Endothelial cell (in vitro differentiated cells): ENCODE measurements around a stretch of chr16.

DNA sequence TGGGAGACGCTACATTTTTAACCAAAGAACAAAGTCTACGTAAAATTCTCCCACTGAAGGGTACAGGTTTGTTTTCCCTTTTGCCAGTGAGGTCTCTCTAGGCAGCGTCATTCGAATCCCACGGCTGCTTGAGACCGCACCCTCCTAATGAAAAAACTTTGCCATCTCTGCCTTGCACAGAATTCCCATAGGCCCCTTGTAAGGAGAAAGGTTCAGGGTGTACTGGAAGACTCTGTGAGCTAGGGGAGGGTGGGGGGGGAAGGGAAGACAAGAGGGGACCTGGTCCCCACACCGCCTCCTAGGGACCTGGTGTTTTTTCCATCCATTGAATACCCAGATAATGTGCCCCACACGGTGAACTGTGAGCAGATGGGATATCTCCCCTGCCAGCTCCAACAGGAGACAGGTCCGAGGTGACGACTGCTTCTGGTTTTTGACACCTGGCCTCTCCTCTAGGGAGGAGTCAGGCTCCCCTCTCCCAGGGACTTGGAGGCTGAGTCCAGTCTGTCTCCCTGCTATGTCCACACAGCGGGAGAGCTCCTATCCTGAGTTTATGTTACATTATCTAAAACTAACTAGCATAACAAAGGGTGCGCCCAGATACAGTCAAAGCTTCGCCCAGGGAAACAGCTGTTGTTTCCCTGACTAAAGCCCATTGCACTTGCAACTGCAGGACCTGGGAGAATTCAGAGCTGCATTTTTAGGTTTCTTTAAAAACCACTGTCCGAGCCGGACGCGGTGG, 1.7 kb downstream of the MARVELD3 start:
- PRO-cap = no peak

GRCh38 chr16:71854523-71855203, 8.9 kb downstream of the ATXN1L start:
- PRO-cap = no peak

DNA sequence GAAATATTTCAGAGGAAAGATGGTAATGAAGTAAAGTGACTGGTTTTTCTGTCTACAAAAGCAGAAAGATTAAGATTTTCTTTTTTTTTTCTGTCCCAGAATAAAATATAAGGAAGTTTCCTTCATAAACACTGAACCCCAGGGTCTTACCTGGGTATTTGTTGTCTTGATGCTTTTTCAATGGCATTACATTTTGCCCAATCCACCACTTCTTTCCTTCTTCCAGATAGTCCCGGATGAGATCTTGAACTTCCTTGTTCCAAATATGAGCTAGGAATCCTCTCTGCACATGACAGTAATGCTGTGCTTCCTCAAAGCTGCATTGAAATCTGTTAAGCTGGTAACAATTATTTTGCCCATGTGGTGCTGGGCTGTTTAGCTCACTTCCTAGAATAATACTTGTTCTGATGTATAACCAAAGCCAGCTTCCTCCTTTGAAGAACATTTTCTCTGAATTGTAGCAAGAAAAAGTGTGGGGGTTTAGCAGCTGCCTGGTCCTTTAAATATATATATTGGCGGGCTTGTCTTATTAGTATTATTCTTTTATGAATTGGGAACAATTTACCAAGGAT, 582 bp downstream of the PKD1L3 start:
- PRO-cap = no peak

DNA sequence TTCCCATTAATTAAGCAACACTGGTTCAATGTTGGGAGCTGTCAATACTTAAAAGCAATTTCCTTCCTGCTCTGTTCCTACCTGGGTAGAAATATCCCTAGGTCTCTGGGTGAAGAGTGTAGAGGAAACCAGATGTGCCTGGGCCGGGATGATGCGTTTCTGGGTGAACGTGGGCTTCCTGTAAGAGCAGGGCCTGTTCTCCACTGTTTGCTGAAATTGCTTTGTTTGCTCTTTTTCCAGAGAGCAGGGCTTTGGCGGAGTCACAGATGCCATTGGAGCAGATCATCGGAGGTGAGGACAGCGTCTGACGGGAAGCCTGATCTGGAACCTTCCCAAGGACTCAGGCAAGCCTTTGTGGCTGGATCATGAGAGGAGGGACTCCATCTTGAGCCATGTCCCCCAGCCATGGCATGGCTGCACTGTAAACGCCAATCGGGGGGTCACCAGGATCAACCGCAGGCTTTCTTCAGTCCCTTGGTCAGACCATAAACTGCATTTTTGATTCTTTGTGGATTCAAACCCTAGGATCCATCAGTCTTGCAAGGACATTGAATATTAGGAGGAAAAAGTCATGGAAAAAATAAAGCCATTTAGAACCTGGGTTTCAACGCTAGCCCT, 15.5 kb downstream of the DHODH start:
- PRO-cap = no peak

DNA sequence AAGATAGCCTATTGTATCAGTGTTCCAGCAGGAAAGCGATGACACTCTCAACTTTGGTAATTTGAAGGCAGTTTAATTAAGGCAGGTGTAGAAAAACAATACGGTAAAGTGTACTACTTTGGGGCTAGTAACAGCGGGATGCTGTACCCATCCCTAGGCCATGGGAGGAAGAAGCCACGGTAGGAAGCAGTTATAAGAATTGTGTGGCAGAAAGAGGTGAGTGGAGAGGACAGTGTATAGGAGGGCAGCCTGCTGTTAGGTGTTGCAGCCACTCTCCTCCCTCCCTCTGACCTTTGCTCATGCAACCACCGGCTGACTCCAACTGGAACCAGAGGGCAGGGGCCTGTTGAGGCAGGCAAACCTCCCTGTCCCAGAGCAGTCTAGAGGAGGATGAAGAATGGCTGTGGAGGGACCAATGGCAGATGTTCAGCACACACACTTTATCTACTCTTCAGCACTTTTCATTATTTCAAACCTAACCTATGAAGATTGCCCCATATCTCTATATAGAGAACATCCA, 2.3 kb downstream of the TXNL4B start:
- PRO-cap = no peak

- PRO-cap = no peak
Observed at GRCh38 chr16:72098702-72099369, 5.2 kb downstream of the DHX38 start.

GRCh38 chr16:72108429-72108778, 14.8 kb downstream of the DHX38 start:
- PRO-cap = no peak

- PRO-cap = no peak
Observed at GRCh38 chr16:72130155-72130775, 36.6 kb downstream of the DHX38 start.

- PRO-cap = no peak
Observed at GRCh38 chr16:72795398-72796208, 252.3 kb downstream of the ZFHX3 start.

DNA sequence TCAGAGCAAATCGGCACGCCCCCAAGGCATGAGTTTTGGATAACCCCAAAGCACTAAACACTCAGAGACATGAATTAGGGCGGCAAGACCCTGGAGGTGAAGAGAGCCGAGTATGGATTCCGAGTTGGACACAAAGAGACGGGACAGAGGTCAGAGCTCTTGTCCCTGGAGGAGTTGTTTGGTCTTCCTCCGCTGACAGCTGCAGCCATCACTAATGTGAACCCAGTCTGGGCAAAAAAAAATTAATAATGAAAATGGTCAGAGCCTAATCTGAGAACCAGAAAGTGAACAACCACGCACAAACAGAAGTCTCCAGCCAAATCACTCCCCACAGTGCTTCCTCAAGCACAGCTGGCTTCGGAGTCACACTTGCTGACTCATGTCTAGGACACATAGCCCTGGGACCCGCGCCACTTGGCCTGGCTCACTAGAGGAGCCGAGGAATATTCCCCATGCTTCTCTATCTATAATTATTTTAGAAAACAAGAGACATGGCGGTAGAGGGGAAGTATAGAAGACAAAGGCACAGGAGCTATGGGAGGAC, 109.2 kb downstream of the ZFHX3 start:
- PRO-cap = no peak

DNA sequence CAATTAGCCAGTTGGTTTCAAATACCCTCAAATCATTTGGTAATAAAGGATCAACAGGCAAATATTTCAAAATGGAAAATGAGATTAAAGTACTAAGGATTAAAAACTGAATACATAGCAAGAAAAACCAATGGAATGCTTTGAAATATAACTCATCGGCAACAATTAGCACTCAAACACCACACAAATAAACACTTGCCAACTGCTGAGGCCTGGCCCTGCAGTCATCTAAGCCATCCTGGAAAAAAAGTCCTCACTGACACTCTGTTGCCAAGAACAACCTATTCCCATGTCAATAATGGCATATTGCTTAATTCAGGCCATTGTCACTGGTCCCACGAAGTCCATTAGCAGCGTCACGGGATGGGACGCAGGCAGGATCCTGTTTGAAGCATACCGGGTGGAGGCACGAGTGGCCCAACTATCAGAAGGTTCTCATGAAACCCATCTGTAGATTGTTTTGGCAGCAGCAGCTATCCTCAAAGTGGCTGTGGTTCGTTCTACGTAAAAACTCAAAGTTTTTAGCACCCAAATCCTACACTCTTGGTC, 91.8 kb downstream of the ZFHX3 start:
- PRO-cap = no peak

GRCh38 chr16:73054974-73055402, 7.1 kb upstream of the ZFHX3 start:
- PRO-cap = no peak

- PRO-cap = no peak
Observed at GRCh38 chr16:73056755-73057370, 8.9 kb upstream of the ZFHX3 start.

DNA sequence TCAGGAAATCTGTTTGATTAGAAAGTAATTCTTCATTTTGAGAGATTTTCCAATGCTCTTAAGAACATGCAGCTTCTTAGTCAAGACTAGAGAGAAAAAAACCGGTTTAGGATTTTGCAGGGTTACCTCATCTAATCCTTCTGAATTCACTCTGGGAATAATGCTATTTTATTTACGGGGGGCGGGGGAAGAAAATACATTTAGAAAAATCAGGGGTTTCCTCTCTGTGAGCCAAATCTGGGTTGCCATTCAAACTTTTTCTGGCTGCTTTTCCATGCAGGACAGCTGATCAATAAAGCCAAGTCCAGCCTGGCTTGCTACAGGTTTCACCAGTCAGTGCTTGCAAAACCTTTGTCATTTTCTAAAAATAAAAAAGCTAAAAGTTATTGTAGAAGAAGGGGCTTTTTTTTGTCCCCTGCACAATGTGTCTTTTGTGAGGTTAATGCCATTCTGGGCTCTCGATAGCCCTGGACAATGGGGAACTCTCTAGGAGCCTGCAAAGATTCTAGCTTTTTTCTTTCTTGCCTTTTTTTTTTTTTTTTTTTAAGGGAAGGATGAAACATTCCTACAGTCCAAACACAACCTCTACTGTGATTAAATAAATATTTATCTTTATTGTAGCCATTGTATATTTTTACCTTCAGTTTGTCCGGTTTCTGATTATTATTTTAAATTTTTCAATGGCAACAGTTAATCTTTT, 13.1 kb upstream of the ZFHX3 start:
- PRO-cap = no peak

DNA sequence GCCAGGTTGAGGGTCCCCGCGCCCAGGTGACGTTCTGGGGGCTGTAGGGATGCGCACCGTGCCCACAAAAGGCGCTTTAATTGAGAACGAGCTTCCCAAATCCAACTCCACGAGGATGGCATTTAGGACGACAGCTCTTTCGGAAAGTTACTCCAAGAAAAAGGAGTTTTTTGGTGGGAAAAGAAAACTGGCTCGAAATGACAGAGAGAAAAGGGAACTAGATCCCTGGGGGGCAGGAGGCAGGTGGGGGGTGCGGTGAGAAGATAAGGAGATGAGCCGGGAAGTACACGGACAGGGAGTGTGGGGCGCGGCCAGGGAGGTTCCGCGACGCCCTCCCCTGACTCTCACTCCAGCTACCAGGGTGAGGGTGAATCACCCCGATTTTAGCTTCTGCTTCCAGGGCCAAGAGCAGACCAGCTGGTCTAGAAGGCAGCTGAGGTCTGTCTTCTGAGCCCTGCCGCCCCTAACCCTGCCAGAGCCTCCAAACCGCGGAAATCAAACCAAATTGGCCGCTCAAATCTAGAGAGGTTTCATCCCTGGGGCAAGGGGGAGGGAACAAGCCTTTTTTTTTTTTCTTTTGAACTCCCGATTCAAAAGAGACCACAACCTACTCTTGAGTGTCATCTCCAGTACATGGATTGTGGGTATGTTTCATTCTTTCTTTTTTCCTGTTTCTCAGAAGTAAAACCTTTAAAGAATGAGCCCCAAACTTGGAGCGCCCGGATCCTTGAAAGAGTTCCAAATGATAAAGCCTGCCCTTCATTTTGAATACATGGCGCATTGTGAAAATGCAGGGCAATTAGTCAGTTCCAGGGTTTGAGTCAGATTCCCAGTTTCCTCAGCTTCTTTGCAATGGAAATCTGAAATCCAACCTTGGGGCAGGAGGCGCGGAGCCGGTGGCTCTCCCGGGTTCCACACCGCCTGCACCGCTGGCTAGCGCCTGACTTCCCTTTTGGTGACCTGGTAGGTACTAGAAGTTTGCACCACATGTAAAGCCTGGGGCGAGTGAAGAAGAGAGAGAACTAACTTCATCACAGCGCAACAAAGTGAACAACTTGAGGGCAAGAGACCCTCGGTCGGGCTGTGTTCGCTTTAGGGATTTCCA, 16.4 kb upstream of the ZFHX3 start:
- PRO-cap = no peak

- PRO-cap = no peak
Observed at GRCh38 chr16:73149444-73149679, 101.4 kb upstream of the ZFHX3 start.

DNA sequence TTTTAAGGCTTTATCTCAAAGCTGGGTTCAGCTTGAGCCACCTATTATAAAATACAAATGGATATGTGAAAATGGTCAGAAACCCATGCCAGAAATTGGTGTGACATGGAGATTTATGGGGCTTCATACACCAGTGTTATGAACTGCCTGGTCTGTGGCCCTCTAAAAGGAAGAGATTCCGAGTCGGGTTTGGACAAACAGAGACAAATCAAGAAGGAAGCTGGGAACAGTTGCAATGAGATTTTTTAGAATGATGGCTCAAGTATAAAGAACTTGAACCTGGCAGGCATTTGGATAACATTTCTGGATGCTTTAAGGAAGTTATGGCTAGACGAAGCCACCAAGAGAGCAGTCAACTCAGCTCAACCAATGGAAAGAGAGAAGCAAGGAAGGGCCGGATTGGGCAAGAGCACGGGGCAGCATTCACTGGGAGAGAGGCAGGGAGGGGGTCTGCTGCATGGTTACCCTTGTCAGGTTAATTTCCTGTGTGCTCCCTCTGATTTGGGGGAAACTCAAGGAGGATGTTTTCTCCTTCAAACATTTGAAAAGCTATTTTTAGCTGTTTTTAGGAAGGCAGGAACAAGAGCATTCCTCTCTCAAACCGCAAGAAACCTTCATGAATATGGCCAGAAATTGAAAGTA, 118.3 kb upstream of the ZFHX3 start:
- PRO-cap = no peak

GRCh38 chr16:73424752-73425166, 376.8 kb upstream of the ZFHX3 start:
- PRO-cap = no peak

DNA sequence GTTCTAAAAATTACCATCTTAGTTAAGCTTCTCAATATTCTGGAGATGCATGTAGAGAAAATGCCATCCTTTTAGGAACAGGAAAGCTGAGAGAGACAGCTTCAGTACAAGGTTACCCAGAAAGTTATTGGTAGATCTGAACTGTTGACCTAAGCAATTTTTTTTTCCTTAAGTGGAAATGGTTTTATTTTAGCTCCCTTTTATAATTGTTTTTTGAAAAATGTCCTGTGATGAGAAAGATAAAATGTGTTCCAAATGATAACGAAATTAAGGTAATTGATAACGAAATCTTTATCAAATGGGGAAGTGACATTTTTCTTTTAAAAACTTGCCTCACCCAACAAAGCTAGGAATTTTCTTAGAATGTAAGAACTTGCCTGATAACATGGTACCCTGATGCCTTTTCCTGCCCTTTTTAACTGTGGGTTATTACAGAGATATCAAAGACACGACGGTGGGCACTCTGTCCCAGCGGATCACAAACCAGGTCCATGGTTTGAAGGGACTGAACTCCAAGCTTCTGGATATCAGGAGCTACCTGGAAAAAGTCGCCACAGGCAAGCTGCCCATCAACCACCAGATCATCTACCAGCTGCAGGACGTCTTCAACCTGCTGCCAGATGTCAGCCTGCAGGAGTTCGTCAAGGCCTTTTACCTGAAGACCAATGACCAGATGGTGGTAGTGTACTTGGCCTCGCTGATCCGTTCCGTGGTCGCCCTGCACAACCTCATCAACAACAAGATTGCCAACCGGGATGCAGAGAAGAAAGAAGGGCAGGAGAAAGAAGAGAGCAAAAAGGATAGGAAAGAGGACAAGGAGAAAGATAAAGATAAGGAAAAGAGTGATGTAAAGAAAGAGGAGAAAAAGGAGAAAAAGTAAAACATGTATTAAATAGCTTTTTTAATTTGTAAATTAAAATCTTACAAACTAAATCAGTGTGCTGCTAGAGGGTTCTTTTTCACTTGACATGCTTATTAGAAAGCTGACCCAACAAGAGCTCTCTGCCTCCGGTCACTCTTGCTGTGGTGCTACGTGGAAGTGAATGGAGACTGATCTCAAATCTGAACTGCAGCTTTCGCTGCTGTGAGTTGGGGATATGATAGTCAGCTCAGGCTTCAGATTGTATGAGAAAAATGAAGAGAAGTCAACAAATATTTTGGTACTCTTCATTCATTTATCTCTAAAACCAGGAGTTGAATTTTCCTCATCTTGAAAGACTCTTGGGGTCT, 8.7 kb downstream of the PSMD7 start:
- PRO-cap = no peak

DNA sequence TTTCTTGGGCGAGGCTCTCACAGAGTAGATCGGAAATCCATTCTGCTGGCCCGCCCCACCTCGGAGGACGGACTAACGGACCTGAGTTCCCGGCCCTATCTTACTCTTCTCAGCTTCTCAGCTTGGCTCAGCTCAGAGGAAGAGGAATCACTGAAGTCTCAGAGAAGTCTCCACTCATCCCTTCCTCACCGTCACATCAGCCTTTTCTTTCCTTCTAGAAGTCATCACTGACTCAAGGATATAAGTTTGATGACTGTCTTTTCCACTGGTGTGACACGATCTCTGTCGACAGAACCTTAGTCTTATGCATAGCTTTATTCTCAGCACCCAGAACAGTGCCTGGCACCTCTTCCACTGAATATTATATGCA, 7.5 kb upstream of the NPIPB15 start:
- PRO-cap = unidirectional peak, minus-strand start at position 229 of the sequence